SP-49 (cell line): ENCODE measurements around a stretch of chr13.

DNA sequence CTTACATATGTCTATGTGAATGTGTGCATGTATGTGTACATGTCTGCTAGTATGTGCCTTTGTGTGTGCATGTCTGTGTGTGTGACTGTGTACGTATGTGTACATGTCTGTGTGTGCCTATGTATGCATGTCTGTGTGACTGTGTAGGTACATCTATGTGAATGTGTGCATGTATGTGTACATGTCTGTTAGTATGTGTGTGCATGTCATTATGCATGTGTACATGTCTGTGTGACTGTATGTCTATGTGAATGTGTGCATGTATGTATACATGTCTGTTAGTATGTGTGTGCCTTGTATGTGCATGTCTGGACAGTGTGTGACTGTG lies 4.8 kb downstream of the GAS6 start:
- PRO-cap = no peak

GRCh38 chr13:113907720-113908220 lies 43.9 kb upstream of the GAS6 start:
- PRO-cap = no peak

DNA sequence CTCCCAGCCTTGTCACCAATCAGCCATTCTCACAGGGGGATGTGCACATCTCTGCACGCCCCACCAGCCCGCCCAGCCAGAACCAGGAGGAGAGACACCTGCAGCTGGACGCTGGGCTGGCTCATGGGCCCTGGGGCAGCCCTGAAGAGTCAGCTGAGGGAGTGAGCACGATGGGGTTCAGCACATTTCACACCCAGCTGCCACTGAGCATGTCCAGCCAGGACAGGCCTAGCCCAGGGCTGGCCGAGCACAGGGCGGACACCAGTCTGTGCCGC lies 8.2 kb upstream of the C13orf46 start:
- PRO-cap = no peak

- PRO-cap = no peak
Measured at GRCh38 chr13:114012438-114013221, 38.8 kb upstream of the C13orf46 start.

DNA sequence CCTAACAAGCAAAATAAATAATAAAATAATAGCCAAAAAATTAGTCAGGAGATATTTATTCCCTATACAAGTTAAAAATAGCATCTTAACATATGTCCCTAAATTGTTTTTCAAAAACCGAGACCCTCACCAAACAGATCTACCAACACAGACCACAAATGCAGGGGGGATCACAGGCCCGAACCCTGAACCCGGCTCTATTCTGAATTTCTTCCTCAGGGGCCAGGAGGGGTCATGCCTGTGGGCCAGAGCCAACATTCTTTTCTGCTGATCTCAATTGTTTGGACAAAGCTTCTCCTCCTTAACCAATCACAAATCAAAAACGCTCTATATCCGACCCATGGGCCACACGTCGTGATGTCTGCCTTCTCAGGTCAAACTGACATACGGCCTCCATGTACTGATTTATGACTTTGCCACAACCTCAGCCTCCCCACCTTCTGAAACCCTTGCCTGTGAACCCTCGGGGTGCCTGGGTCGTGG lies 58.2 kb upstream of the C13orf46 start:
- PRO-cap = no peak

- PRO-cap = no peak
Measured at GRCh38 chr13:114060354-114060938, 72.0 kb downstream of the RASA3 start.

DNA sequence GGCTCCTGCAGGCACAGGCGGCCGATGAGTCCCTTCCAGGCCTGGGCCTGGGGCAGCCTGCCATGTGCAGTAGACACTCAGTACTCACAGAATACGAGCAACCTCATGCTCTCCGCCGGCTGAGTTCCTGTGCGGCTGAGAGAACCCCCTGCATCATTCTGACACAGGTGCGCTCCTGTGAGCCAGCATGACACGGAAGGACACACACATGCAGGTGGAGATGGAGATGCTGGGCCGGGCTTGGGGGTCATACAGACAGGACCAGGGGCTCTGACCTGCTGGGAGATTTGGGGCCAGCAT lies 65.9 kb downstream of the RASA3 start:
- PRO-cap = no peak

DNA sequence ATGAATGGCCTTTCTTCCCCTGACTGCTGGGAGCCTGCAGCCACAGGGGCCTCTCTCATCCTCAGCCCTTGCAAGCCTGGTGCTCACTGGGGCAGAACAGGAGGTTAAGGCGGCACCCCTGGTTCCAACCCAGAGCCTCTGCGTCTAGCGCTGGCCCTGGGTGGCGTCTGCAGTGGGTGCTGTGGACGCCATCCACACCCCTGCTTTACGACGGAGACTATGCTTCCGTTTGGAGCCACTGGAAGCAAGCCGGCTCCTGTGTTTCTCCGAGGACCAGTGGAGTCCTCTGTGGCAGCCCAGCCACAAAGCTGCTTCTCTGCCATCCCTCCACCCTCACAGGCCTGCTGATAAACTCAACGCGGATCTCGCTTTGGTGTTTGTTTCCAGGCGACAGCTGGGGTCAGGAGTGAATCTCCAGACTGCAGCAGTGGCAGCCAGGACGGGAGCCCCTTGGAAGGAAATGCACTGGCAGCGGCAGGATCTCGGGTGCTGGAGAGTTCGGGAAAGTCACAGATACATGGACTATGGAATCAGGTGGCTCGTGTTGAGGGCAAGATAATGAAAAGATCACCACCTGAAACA lies 2.1 kb upstream of the RASA3 start:
- PRO-cap = no peak

- PRO-cap = no peak
Measured at GRCh38 chr13:114154415-114155002, 22.1 kb upstream of the RASA3 start.

- PRO-cap = no peak
Measured at GRCh38 chr13:114298651-114299198, 15.6 kb upstream of the CHAMP1 start.

GRCh38 chr13:114324837-114325167 lies 10.5 kb downstream of the CHAMP1 start:
- PRO-cap = no peak